ENCODE measurements around a stretch of chr22.

GRCh38 chr22:39278266-39278641, 33.5 kb upstream of the PDGFB start:
- PRO-cap = no peak
- RAMPAGE, long total RNA, 4 experiments = no peak in any of the 4 experiments

DNA sequence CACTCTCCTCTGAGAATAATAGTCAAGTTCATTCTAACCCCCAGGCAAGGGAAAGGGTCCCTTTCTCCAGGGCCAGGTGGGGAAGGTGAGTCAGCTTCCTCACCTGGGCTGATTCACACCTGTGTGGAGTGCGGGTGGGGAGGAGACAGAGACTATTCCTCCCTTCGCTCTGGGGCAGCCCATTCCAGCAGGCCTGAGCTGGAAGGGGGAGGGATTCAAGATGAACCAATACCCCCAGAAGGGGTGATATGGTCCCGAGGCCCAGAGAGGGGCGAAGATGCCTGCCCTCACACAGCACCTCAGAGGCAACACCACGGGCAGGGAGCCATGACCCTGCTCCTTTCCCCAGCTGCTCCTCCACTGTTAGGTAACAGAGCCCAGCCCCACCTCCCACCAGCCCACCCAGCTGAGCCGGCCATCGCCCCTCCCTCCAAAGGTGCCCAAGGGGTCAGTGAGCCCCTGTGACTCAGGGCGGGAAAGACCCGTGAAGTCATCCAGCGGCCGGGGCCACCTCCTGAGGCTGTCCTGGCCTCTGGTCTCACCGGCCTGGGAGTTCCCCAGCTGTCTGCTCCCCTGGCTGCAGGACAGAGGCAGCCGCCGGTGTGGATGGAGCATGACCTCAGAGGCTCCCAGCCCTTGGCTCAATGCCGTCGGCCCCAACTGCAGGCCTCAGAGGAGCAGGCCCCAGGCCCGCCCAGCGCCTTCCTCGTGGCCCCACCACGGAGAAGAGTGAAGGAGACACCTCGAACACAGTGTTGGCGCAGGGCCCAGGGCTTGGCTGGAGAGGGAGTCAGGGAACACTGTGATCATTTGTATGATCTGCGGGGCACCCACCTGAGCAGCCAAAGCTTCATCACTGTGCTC, 28.8 kb downstream of the RPL3 start:
- PRO-cap = no peak
- RAMPAGE, long total RNA, 4 experiments = no peak in any of the 4 experiments

DNA sequence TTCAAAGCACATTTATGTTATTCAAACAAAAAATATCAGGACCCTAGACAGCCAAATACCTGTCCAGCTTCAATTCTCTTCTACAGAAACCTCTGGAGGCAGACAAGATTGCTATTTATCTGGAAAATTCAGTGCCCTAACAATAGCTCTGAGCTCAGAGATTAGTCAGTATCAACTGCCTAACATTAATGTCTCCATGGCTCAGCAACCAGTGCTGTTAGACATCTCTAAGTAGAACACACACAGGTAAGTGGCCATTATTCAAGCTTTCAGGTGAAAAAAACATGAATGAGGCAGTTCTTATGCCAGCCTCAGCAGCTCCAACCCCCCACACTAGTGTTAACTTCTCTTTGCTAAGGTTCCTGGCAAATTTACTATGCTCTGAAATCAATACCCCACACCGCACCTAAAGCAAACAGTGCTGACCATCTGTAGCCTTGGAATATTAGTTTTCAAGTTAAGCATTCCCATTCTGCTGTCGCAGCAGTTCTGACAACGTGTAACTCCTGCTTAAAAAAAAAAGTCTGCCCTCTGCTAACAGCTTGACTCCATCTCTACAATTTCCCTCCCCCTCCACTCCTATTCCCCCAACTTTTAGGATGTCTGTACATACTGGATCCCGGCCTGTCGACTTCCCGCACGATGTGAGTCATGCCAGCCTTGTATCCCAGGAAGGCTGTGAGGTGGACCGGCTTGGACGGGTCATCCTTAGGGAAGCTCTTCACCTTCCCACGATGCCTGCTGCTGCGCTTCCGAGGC, 1.5 kb downstream of the RPL3 start:
- PRO-cap = no peak
- RAMPAGE, long total RNA, 4 experiments = no peak in any of the 4 experiments

DNA sequence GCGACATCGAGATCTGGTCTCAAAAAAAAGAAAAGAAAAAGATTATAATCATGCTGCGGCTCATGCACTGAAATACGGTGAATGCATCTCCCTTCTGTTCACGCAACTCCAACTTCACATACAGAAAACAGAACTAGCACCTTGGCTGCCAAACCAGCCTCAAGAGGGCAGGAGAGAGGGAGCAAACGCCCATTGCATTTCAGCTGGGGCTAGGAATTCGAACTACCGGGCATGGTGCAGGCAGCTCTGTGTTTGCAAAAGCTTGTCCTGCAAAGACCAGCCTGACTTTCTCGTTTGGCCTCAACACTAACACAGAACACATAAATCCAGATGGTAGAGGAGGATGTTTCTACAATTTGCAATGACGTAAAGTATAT, 6.3 kb upstream of the SYNGR1 start:
- PRO-cap = no peak
- RAMPAGE, long total RNA, 4 experiments = no peak in any of the 4 experiments

DNA sequence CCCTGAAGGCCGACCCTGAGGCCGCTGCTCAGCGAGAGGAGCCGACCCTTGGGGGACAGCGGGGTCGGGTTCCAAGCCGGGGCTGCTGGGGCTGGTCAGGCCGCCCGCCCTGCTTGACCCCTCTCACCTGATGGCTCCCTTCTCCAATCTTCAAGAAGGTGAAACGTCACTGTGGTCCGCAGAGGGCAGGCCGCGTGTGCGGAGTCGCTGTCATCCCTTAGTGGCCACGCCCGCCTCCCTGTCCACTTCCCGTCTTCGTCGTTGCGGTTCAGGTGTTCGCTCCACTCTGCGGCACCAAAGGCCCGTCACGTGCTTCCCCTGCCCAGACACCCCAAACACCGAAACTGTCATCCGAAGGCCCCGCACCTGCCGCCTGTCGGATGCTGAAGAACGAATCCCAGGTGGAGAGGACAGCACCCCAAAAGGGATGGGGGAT, 11.0 kb upstream of the TAB1 start:
- PRO-cap = bidirectional peak, plus-strand start at position 341 of the sequence, minus-strand start at position 228 of the sequence
- RAMPAGE, long total RNA, 4 experiments = no peak in any of the 4 experiments

DNA sequence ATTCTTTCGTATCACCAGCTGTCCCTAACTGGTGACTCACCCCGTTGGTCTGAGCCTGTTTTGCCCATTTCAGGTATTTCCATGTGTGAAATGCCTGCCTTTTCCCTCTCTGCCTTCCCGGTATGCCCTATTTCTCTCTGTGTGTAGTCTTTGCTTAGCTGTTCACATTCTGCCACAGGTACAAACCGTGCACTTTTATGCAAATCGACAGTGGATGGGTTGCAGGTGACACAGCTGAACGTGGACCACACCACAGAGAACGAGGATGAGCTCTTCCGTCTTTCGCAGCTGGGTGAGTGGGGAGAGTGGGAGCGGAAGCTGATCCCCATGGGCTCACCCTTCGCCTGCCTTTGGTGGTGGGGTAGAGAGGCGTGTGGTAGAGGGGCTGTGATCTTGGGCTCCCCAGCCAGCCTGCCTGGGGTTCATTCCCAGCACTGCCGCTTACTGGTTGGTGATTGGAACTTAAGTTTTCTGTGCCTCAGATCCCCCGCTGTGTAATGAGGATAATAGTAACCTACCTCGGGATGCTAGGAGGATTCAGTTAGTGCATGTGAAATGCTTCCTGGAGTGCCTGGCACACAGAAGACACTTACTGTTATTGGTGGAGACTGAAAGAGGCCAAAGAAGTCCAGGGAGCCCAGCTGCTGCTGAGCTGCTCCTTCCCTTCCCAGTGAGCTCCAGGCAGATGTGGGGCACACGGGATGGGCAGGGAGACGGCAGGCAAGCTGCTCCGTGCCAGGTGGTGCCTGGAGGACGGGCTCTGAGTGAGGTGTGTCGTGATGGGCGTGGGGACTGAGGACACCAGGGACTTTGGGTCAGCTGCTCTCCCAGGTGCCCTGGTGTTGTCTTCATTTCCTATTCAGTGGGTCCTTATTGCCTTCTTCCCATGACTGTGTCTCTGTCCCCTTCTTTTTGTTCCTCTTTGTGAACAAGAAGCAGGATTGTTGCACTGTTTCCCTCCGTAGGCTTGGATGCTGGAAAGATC, 19.3 kb downstream of the TAB1 start:
- PRO-cap = unidirectional peak, plus-strand start at position 244 of the sequence
- RAMPAGE, long total RNA, 4 experiments = no peak in any of the 4 experiments

- PRO-cap = no peak
- RAMPAGE, long total RNA, 4 experiments = no peak in any of the 4 experiments
Observed at GRCh38 chr22:39431686-39432181, 25.1 kb upstream of the MGAT3 start.

- PRO-cap = no peak
- RAMPAGE, long total RNA, 4 experiments = no peak in any of the 4 experiments
Observed at GRCh38 chr22:39458475-39459082, 1.8 kb downstream of the MGAT3 start.

- PRO-cap = no peak
- RAMPAGE, long total RNA, 4 experiments = no peak in any of the 4 experiments
Observed at GRCh38 chr22:39524433-39525407, 4.4 kb downstream of the ATF4 start.

GRCh38 chr22:39558177-39558976, 12.2 kb upstream of the CACNA1I start:
- PRO-cap = no peak
- RAMPAGE, long total RNA, 4 experiments = no peak in any of the 4 experiments

- PRO-cap = no peak
- RAMPAGE, long total RNA, 4 experiments = no peak in any of the 4 experiments
Observed at GRCh38 chr22:39961114-39961901, 1.1 kb downstream of the TMA7B start.

- PRO-cap = unidirectional peak, plus-strand start at chr22:40041333
- RAMPAGE, long total RNA, 4 experiments = no peak in any of the 4 experiments
Observed at GRCh38 chr22:40040877-40041739, 46.4 kb downstream of the FAM83F start.

GRCh38 chr22:40258383-40259119, 80.8 kb downstream of the TNRC6B start:
- PRO-cap = bidirectional peak, plus-strand start at chr22:40258743, minus-strand start at chr22:40258572
- RAMPAGE, long total RNA, 4 experiments = no peak in any of the 4 experiments

- PRO-cap = no peak
- RAMPAGE, long total RNA, 4 experiments = no peak in any of the 4 experiments
Observed at GRCh38 chr22:40328609-40329351, 17.5 kb upstream of the ADSL start.

DNA sequence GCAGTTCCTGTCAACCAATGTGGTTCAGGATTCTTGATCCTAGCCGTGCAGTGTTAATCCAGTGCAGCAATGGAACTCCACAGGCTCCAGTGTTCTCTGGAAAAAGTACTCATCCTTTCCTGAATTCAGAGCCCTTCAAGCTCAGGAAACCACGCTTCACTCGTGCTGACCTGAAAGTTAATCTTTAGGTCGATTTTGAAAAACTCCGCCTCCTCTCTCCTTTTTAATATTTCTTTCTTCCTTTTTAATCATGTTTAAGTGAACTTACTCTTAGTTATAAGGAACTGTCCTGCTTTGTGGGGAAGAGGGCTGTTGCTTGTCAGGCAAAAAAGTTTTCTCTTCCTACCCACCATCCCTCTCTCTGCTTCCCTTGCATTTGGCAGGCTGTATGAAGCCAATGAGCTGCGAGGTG, 14.3 kb upstream of the ADSL start:
- PRO-cap = no peak
- RAMPAGE, long total RNA, 4 experiments = no peak in any of the 4 experiments

- PRO-cap = no peak
- RAMPAGE, long total RNA, 4 experiments = no peak in any of the 4 experiments
Observed at GRCh38 chr22:40332368-40333150, 13.7 kb upstream of the ADSL start.

DNA sequence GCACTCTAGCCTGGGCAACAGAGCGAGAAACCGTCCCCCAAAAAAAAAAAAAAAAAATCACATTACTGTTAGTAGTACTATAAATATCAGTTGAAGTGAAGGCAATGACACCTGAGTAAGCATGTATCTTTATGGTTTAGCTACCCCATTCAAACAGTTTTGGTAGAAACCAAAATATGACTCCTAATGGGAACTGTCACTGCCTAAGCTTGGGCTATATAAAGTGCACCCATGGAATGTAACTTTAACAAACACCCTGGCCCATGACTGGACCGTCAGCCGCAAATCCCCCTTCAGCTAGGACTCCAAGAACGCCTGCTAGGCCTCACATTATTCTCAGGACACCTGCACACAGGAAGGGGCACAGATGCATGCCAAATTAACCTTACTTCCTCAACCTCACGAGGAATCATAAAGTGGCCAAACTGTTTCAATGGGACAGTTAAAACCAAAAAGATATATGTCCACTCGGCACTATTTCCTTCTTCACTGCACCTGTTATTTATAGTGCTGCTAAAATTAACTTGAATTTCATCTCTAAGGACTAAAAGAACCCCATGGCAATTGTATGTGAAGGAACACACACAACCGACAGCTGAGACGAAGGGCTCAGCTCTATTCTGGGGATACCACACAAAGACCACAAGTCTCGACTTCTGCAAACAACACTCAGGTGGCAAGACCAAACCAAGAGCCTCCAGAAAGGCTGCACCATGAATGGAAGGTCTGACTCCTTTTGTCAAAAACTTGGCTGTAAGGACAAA, 65.7 kb downstream of the SGSM3 start:
- PRO-cap = no peak
- RAMPAGE, long total RNA, 4 experiments = no peak in any of the 4 experiments

GRCh38 chr22:40532562-40532939, 104.0 kb downstream of the MRTFA start:
- PRO-cap = no peak
- RAMPAGE, long total RNA, 4 experiments = no peak in any of the 4 experiments

DNA sequence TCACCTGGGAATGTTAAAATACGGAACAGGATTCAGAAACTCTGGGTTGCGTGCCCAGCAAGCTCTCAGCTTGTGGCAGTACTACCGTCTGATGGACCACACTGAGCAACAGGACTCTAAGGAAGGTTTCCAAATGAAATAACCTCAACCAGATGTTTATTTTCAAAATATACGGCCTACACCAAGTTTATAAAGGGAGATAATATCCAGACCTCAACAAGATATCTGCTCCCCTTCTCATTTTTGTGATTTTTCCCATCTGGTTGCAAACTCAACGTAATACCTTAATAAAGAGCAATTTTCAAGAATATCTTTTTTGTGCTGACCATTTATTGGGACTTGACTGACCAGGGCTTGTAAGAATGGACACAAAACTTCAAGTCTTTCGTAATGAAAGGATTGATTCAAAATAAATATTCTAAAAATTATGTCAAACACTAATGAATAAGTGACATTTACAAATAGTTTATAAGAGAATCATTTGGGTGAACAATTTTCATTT, 49.3 kb downstream of the SLC25A17 start:
- PRO-cap = no peak
- RAMPAGE, long total RNA, 4 experiments = no peak in any of the 4 experiments

- PRO-cap = no peak
- RAMPAGE, long total RNA, 4 experiments = start-site peak on the minus strand in 1 of 4 experiments, at chr22:40835563-40835661 at its widest, 95 reads per replicate
Observed at GRCh38 chr22:40835345-40835716, 16.2 kb upstream of the SLC25A17 start.